Helper T cell (primary cell): ENCODE measurements around a stretch of chr22.

DNA sequence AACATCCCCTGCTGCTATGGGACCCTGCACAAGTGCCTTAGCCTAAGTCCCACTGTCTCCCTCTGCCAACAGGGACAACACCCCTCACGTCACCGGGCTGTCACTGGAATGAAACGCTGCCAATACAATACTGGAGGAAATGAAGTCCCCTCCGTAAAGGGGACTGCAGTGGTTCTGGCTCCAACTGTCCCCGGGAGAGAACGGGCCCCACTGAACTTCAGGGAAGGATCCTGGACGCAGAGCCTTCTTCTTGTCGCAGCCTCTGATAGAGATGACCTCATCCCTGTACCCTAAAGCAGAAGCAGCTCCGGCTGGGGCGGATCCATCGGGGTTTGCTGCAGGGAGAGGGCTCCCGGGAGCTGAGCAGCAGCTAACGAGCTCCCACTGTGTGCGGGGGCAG, 13.2 kb downstream of the KIAA0930 start:
- PRO-cap, 2 experiments: no peak in any of the 2 experiments

DNA sequence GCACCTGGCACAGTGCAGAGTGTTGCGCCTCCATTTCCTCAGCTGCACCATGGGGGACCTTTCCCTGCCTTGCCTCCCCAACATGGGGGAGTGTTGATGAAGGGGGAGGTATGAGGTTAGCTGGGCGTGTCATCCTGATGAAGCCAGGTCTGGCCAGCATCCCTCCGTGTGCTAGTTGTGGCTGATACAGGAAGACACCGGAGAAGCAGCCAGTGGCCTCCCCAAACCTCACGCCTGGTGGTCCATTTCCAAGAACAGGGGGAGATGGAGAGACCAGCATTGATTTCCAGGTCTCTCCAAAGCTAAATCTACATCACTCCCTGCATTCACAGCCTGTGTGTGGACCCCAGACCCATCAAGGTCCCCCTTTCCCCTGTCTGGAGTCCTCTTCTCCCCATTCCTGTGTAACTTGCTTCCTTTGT, 733 bp upstream of the KIAA0930 start:
- PRO-cap, 2 experiments: no peak in any of the 2 experiments

DNA sequence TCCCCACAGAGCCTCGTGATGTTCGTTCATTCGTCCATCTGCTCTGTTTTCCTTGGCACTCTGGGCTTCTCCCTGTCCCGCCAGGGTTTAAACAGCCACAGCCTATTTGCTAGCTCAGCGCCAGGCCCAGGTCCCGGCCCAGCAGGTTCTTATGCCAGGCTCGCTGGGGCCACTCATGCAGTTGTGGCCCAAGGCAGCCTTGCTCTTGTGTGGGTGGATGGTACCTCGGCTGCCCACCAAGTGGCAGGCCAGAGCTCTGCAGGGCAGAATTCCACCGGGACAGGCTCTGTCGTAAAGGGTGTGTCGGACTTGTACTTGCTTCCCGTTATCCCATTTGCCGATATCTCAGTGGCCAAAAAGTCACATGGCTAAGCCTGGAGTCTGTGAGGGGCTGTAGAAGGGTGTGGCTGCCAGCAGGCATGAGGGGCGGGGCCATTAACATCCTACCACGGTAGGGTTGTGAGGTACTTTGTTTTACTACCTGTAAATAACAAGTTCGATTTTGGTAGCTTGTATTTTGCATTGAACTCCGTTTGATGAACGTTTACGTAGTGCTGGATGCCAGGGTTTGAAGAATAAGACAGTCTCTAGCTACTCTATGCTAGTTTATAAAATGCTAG, 7.9 kb downstream of the FAM118A start:
- PRO-cap, 2 experiments: peak in 1 of 2 experiments; most common plus-strand start position 513 of the sequence (in 1)

- PRO-cap, 2 experiments: peak in 2 of 2 experiments; most common plus-strand start chr22:45318449 (in 2); most common minus-strand start chr22:45318225 (in 2)
Measured at GRCh38 chr22:45318179-45318777, 8.5 kb downstream of the FAM118A start.

GRCh38 chr22:45330790-45330989, 21.0 kb downstream of the FAM118A start:
- PRO-cap, 2 experiments: no peak in any of the 2 experiments

DNA sequence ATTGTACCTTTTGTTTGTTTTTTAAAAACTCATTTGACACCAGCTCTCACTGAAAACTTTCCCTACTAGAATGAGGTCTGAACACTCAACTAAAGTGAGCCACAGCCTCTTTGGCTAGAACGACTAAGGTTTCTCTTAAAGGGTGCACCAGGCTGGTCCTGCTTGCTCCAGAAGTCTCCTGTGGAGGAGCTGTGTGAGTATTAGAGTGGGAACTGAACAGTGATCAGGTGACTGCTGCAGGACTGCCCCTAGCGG, 34.5 kb downstream of the FAM118A start:
- PRO-cap, 2 experiments: no peak in any of the 2 experiments

- PRO-cap, 2 experiments: no peak in any of the 2 experiments
Measured at GRCh38 chr22:45451513-45451712, 37.9 kb downstream of the RIBC2 start.

GRCh38 chr22:45497894-45498347, 4.8 kb upstream of the FBLN1 start:
- PRO-cap, 2 experiments: no peak in any of the 2 experiments

DNA sequence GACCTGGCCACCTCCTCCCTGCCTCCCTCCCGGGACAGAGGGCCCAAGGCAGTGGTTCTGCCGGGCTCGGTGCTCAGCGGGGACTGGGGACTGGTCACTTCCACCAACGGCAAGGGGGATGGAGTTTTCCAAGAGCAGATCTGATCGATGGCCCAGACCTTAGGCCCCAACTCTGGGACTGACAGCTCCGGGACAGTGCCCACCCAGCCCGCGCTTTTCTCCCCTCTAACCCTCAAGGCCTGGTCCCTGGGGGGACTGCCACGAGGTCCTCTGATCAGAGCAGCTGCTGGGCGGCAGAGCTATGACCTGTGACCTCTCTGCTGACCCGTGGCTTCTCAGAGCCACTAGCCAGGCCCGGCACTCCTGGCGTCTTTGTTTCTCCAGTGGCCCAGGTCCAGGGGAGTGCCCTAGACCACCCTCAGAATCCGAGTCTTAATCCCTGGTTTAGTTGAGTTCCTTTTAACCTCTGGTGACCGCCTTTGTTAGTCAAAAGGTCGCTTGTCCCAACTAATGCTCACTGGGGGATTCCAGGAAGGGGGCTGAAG, 1.1 kb downstream of the FBLN1 start:
- PRO-cap, 2 experiments: no peak in any of the 2 experiments

- PRO-cap, 2 experiments: no peak in any of the 2 experiments
Measured at GRCh38 chr22:45541871-45542519, 39.3 kb downstream of the FBLN1 start.

DNA sequence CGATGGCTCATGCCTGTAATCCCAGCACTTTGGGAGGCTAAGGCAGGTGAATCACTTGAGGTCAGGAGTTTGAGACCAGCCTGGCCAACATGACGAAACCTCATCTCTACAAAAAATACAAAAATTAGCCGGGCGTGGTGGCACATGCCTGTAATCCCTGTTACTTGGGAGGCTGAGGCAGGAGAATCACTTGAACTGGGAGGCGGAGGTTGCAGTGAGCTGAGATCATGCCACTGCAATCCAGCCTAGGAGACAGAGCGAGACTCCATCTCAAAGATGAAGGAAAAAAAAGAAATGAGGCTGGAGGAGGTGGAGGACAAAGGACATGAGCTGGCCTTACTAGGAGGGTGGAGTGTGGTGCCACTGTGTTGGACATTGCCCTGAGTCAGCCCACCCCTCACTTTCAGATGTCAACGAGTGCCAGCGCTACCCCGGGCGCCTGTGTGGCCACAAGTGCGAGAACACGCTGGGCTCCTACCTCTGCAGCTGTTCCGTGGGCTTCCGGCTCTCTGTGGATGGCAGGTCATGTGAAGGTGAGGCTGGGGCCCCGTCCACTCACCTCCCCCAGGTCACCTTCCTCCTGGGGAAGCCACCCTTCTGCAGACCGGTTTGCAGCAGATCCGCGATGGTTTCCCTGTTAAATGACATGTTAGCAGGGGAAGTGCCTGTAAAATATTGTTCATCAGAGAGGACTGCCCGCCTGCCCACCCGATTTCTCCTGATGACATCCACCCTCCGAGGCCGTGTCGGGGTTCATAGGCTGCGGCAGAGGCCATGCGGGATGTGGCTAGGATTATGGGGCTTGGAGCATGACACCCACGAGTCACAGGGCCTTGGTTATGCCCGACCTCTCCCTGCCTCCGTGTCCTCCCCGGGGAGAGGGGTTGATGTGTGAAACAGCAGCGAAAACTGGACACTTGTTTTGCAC, 40.6 kb downstream of the FBLN1 start:
- PRO-cap, 2 experiments: no peak in any of the 2 experiments

- PRO-cap, 2 experiments: no peak in any of the 2 experiments
Measured at GRCh38 chr22:45551699-45551939, 48.9 kb downstream of the FBLN1 start.

DNA sequence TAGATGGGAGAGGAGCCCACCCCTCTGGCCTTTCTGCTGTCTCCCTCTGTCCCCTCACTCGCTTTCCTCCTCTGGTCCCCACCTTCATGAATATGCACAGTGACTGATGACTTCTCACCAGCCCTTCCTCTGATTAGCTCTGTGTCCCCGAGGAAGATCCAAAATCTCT, 73.8 kb downstream of the FBLN1 start:
- PRO-cap, 2 experiments: no peak in any of the 2 experiments

DNA sequence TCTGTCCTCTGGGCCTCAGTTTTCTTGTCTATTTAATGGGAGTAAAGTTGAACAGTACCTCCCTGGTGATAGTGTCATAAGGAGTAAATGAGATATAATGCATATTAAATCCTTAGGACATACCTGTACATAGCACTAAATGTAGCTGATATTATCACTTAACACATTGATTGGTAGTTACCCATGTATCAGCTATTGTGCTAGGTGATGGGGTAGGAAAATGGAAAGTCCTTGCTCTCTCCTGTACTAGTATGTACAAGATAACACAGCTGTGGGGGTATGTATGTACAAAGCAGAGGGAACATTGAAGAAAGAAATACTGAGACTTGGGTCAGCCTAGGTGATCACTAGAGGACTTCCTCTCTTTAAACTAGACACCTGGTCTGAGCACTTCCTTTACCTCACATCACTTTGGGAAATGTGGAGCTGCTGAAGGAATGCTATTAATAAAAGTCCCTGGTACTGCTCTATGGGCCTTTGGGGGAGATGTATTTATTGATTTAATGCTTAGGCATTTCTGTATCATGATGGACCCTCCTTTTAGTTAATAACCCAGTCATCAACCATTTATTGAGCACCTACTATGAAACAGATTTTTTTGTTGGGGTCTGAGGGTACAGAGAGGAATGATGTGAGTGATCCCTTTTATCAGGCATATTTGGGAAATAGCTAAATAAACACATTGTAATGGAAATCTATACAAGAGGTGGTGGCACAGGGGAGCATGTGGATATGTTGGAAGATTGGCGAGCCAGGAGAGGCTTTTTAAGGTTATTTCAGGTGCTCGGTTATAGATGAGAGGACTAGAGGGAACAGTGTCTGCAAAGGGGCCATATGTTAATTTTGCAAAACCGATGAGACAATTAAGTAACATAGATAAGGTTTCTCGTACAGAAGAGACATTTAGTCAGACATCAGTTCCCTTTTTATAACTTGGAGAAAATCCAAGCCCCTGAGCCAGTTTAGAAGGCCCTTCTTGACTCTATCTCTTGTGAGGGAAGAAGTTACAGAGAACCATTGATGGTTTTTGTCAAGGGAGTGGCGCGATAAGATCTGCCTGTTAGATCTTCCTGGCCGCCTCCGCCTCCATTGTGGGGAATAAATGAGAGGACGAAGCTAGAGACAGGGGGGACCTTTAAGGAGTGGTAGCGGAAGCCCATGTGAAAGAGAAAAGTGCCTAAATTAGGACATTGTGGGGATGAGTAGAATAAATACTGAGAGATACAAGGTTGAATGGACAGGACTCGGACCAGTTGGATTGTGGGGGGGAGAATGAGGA, 1.8 kb downstream of the ATXN10 start:
- PRO-cap, 2 experiments: no peak in any of the 2 experiments

GRCh38 chr22:45707509-45708238, 36.0 kb downstream of the ATXN10 start:
- PRO-cap, 2 experiments: no peak in any of the 2 experiments

DNA sequence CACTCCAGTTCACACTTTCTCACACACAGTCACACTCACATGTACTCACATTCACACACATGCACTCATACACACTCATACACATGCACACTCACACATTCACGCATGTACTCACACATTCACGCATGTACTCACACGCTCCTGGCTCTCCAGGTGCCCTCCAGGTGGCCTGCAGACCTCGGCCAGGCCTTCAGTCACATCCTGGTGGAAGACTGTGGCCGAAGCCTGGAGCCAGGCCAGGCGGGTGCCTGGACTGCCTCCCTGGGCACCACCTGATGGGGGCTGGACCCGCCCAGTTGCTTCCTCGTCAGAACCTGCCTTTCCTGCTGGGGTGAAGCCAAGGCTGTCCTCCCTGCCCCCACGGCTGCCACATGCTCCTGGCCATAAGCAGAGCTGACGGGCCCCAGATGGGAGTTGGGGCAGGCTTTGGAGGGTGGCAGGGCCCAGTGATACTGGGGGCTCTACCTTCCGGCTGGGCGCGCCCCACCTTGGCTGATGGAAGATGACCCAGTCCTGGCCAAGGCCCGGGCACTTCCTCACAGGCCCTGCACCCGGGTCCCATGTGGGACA, 89.4 kb downstream of the WNT7B start:
- PRO-cap, 2 experiments: no peak in any of the 2 experiments

- PRO-cap, 2 experiments: no peak in any of the 2 experiments
Measured at GRCh38 chr22:45912031-45912533, 64.9 kb downstream of the WNT7B start.

GRCh38 chr22:46006383-46007401, 29.7 kb upstream of the WNT7B start:
- PRO-cap, 2 experiments: no peak in any of the 2 experiments

DNA sequence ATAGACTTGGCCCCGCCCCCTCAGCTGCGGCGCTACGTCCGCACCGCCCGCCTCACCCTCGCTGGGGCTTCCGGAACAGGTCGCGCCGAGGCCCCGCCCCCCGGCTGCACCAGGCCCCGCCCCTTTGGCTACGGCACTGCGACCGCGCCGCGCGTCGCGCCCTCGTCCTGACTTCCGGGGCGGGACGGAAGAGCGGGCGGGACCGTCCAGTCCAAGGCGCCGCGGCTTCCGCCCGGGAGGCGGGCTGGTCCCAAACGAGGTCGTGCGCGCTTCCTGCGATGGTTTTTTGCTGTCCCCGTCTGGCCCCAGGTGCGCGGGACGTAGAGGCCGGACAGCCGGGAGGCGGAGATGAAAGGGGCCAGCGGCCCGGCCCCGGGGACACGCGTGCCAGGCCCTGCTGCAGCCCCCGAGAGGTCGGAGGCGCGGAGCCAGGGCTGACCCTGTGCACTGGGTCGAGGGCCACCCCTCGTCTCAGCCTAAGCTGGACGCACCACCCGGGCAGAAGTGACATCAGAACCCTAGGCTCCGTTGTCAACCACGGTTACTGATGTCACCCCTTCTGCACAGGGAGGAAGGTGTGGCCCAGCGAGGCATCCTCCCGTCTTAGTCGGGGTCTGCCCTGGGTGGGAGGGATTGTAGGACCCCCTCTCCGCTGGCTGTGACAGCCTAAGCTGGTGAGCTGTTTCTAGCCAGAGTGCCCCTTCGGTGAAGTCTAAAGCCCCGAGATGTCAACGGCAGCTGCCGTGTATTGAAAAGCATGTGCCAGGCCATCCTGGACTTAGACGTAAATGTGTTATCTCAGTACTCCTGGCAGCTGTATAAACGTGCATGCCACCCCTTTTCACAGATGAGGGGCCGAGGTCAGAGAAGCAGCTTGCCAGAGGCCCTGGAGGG, 59.2 kb upstream of the WNT7B start:
- PRO-cap, 2 experiments: peak in 2 of 2 experiments; most common plus-strand start position 253 of the sequence (in 2); most common minus-strand start position 506 of the sequence (in 2)

- PRO-cap, 2 experiments: no peak in any of the 2 experiments
Measured at GRCh38 chr22:46056998-46057729, 80.2 kb upstream of the WNT7B start.